Thyroid gland (tissue), 7 donors: ENCODE measurements around a stretch of chr4.

DNA sequence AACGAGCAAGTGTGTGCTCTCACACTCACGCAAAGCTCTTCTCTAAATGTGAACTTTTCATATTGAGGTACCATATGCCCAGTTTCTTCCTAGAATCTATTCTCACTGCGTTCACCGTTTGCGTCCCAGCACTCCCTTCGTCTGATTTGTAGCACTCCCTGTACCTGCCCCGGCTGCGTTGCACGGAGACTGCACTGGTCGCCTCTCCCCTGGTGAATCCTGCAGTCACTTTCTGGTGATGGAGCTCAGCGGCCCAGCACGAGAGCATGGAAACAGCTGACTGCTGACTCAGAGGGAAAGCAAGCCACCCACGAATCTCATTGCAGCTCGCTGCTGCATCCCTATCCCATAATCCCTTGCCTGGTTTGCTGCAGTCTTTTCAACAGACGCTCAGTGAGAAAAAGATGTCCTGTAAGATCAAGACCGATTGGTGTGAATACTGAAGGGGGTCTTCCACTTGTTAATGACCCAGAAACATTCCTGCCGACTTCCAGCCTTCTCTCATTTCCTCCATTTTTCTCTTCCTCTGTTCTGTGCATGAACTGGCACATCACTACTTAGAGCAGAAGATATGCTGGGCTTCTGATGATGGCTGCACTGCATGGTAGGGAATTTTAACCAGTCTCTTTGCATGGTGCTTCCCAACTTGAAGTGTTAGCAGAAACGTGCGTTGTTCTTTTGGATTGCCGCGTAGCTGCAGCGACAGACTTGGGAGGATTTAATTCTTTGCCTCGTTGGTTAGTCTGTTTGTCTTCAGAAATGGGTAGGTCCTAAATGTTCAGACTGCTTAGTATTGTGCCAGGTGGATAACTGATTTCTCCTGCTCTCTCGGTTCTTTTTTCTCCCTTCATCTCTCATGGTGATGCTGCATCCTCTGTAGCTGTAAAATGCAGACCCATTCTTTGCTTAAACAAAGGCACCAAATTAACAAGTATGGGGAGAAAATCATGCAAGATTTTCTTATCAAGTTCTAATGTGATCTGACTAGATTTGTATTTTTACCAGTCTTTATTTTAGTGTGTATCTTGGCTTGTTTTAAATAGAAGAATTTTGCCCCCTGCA, 53.1 kb downstream of the TRIM2 start:
- PRO-cap, 2 experiments: peak in 1 of 2 experiments; most common minus-strand start position 221 of the sequence (in 1)
- RAMPAGE, long total RNA, 5 experiments: no peak in any of the 5 experiments

DNA sequence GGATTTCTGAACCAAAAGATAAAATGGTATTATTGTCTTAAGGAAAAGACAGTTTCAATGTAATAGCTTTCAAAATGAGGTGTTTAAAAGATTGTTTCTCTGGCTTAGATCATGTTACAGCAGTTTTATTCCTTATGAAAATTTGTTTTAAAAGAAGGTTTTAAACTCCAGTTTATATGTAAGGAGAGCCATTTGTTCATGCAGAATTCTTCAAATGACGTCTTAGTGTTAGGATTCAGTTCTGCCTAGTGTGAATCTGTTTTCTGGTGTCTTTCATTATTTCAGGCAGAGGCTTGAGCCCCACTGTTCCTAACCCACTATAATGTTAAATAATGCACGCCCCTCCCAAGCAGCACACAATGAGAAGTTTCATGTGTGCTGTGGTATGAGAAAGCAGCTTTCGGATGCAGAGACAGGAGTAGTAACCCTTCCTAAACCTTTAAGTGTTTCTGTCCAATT, 54.4 kb downstream of the TRIM2 start:
- PRO-cap, 2 experiments: no peak in any of the 2 experiments
- RAMPAGE, long total RNA, 5 experiments: no peak in any of the 5 experiments

DNA sequence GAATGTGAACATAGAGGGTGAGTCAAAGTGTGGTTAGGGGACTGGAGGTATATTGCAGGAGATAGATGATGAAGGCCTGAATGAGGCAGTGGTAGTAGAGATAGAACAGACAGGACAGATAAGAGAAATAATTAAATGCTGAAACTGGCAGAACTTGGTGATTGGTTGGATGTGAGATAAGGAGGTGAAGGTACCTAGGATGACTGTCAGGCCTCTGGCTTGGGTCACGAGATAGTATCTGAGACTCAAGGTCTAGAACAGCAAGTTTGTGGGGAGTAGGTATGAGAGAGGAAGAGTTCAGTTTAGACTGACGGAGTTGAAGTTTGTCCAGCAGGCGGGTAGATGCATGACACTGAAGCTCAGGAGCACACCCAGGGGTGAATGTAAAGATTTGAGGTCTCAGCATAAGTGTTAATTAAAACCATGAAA, 3.6 kb downstream of the MND1 start:
- PRO-cap, 2 experiments: no peak in any of the 2 experiments
- RAMPAGE, long total RNA, 5 experiments: no peak in any of the 5 experiments

DNA sequence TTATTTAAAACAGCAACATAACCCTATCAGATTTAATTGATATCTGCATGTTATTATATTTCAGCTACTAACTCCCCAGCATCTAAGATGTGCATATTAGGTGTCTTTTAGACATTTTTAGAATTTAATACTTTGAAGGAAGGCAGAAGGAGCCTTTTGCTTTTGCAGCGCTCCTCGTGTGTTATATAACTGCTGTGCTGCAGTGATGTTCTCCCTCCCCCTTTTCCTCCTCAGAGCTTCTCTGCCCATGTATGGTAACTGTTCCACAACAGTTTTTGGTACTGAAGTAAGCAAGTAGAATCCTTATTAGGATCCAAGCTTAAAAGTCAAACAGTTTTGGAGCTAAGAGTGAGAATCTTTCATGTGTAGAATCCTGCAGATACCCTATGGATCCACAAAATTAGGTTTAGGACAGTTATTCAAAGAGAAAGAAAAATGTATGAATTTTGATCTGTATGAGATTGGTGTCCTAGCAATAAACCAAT, 37.0 kb upstream of the TMEM131L start:
- PRO-cap, 2 experiments: no peak in any of the 2 experiments
- RAMPAGE, long total RNA, 5 experiments: no peak in any of the 5 experiments

DNA sequence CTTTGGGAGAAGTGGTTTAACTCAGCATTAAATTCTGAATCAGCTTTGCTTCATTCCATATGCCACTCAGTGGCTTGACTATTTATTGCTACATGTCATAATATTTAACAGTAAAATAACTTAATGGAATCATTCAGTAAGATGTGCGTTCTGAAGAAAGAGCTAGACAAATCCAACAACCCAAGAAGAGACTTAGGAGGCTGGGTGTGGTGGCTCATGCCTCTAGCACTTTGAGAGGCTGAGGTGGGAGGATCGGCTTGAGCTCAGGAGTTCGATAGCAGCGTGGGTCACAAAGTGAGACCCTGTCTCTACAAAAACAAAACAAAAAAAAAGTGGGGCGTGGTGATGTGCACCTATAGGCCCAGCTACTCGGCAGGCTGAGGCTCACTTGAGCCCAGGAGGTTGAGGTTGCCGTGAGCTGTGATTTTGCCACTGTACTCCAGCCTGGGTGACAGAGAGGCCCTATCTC, 17.1 kb downstream of the TMEM131L start:
- PRO-cap, 2 experiments: no peak in any of the 2 experiments
- RAMPAGE, long total RNA, 5 experiments: no peak in any of the 5 experiments

GRCh38 chr4:153518668-153519586, 52.8 kb downstream of the TMEM131L start:
- PRO-cap, 2 experiments: no peak in any of the 2 experiments
- RAMPAGE, long total RNA, 5 experiments: no peak in any of the 5 experiments

DNA sequence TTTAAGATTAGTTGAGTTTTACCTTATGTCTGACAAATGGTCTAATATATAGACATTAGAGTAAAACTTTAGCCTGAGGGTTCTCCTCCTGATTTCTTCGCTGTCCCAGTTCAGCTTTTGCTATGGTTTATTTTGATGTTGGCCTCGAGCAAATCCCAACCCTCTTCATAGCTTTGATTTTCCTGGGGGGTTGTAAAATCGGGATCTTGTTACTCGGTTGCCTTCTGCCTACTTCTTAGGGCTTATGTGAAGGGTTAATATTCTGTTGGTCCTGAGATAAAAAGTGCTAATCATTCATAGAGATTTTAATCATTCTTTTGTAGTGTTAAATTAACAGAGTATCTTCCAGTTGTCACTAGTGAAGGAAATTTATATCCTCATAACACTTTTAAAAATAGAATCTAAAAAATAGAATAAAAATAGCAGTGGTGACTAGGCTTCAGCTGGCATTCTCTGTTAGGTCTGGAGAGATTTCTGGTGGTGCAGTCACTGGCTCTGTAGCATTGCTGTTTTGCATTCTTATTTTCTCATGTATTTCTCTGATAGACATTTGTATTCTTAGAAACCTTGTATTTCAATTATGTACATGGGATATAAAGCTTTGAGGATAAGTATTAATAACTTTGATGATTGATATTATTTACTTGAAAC, 87.5 kb downstream of the TMEM131L start:
- PRO-cap, 2 experiments: no peak in any of the 2 experiments
- RAMPAGE, long total RNA, 5 experiments: no peak in any of the 5 experiments

- PRO-cap, 2 experiments: no peak in any of the 2 experiments
- RAMPAGE, long total RNA, 5 experiments: no peak in any of the 5 experiments
Measured at GRCh38 chr4:153650924-153651383, 33.1 kb upstream of the TLR2 start.

- PRO-cap, 2 experiments: peak in 2 of 2 experiments; most common plus-strand start chr4:153684987 (in 1); most common minus-strand start chr4:153684925 (in 2)
- RAMPAGE, long total RNA, 5 experiments: no peak in any of the 5 experiments
Measured at GRCh38 chr4:153684503-153685167, 555 bp downstream of the TLR2 start.

DNA sequence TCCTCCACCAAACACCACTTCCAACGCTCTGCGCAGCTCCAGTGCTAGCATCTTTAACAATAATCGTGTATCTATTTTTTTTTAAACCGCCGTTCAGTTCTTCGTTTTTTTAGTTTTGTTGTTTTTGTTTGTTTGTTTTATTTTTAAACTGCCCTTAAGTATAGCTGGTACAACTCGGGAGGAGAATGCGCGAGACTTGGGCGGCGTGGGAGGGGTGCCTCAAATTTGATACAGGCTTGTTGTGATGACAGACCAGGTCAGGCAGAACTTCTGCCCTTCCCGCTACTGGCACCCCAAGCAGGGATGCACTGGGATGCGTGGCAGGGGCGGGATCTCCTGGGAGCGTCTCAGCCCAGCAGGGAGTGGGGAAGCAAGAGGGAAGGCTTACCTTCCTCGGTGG, 937 bp downstream of the SFRP2 start:
- PRO-cap, 2 experiments: no peak in any of the 2 experiments
- RAMPAGE, long total RNA, 5 experiments: no peak in any of the 5 experiments

DNA sequence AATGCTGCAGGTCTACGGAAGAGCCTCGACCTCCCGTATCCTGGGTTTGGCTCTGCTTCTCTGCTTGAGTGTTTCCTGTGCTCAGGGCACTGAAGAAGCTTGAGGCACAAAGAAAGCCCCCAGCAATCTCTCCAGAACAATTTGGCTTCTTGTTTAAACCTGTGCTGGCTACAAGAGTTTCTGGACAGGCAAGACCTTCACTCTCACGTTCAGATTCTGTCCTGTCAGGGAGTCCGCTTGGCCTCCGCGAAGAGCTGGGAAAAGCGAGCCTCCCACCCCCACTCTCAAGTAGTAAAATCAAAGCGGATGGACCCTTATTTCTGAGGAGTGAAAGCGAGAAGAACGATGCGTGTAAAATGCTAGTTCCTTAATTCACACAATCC, 2.9 kb upstream of the SFRP2 start:
- PRO-cap, 2 experiments: no peak in any of the 2 experiments
- RAMPAGE, long total RNA, 5 experiments: no peak in any of the 5 experiments

DNA sequence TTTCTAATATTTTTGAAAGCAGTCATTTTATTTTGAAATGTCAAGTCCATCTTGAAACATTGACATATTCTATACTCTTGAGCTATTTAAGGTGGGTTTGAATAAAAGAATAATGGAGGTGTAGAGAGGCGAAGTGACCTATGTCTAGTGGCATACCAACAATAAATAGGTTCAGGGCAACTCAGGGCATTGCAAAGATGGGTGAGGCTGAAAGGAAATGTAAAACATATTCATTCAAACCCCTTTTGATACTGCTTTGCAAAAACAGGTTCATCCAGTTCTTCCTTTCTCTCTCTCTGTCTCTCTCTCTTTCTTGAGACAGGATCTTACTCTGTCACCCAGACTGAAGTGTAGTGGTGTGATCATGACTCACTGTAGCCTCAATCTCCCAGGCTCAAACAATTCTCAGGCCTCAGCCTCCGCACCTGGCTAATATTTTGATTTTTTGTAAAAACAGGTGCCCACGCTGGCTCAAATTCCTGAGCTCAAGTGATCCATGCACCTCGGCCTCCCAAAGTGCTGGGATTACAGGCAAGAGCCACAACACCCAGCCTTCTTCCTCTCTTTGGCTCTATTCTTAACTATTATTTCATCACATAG, 15.5 kb upstream of the DCHS2 start:
- PRO-cap, 2 experiments: peak in 2 of 2 experiments; most common plus-strand start position 514 of the sequence (in 1); most common minus-strand start position 298 of the sequence (in 1)
- RAMPAGE, long total RNA, 5 experiments: no peak in any of the 5 experiments

DNA sequence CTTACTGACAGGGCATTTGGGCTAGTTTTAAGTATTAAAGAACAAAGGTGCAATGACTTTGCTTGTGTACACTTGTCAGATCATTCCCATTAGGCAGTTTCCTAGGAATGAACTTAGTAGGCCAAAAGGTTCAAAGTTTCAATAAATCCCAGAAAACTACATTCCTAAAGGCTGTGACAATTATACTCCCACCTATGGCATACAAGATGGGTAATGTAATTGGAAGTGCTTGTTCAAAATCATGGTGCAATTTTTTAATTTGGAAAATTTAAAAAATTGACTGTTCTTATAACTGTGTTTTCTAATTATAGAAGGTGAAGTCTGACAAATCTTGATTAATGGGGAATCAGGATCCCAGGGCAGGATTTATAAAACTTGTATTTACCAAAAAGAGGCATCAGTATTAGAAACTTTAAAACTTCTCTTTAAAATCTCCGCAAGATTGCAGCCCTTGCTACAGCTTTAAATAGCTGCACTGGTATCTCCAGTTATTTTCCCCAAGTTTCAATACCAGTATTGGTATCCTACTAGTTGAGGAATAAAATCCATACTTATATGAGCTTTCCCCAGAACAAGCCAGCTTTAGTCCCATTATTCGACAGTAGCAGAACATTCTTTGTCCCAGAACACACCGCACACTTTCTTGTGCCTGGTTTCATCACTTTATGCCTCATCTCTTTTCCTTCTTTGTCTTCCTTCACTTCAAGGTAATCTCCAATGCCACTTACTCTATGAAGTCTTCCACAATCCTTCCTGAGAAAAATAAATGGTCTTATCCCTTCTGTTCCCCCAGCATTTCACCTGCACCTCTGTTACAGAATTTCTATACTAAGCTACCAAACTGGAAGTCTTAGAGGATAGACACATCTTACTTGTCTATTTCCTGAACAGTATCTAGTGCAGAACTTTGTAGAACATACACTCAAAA, 14.6 kb downstream of the PLRG1 start:
- PRO-cap, 2 experiments: no peak in any of the 2 experiments
- RAMPAGE, long total RNA, 5 experiments: no peak in any of the 5 experiments

GRCh38 chr4:154549583-154550260, 478 bp downstream of the PLRG1 start:
- PRO-cap, 2 experiments: no peak in any of the 2 experiments
- RAMPAGE, long total RNA, 5 experiments: no peak in any of the 5 experiments

GRCh38 chr4:154602702-154603112, 9.7 kb downstream of the FGG start:
- PRO-cap, 2 experiments: no peak in any of the 2 experiments
- RAMPAGE, long total RNA, 5 experiments: no peak in any of the 5 experiments

DNA sequence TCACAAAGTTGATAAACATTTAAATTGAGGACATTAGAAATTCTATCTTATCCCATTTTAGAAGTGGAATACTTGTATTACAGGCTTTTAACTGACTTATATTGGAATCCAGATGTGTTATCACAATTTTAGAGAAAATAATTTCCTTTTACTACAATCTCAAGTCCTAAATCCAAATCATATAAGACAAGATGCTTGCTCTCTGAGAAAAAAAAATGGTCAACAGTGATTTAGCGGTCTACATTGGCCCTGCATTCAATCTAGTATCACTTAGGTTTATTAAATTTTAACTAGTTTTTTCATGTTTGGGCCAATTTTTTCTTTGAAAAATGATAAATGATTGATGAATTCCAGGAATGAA, 2.7 kb upstream of the FGG start:
- PRO-cap, 2 experiments: no peak in any of the 2 experiments
- RAMPAGE, long total RNA, 5 experiments: no peak in any of the 5 experiments

- PRO-cap, 2 experiments: no peak in any of the 2 experiments
- RAMPAGE, long total RNA, 5 experiments: no peak in any of the 5 experiments
Measured at GRCh38 chr4:155107080-155107545, 101.3 kb upstream of the NPY2R start.

GRCh38 chr4:156837501-156837887, 134.1 kb downstream of the PDGFC start:
- PRO-cap, 2 experiments: no peak in any of the 2 experiments
- RAMPAGE, long total RNA, 5 experiments: no peak in any of the 5 experiments

- PRO-cap, 2 experiments: no peak in any of the 2 experiments
- RAMPAGE, long total RNA, 5 experiments: no peak in any of the 5 experiments
Measured at GRCh38 chr4:156944462-156945276, 26.9 kb downstream of the PDGFC start.

DNA sequence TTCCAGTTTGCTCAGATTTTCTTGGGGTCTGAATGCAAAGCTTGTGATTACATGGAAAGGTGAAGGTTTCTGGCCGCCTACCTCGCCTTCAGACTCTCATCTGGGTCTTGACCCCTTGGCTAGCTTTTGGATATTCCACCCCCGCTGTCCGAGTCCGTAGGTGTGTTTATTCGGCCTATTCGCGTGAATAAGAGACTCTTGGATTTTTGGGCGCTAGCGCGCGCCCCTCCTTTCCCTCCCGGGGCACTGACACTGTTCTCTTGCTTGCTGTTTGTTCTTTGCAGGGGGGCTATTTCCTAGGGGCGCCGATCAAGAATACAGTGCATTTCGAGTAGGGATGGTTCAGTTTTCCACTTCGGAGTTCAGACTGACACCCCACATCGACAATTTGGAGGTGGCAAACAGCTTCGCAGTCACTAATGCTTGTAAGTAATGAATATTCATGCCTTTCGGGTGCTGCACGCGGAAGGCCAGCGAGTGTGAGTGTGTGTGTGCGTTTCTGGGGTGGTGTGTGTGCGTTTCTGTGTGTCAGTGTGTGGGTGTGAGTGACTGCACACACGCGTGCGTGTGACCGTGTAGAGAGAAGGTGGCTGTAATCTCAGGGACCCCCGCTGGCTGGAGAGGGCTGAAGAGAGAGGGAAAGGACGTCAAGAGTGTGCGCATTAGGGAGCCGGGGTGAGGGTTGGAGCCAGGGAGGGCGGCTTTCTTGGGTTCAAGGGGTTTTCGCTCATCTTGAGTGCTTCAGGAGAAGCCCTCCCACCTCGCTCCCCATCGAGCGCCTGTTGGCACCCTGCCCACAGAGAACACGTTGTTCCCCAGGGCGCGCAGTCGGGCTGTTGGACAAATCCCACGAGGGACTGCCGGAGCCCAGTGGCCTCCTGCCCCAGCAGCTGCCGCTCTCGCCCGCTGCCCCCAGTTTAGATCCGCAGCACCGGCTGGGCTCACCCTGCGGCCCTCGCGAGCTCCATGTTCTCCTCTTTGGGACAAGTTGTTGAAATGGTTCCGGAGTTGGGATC, 1.2 kb downstream of the GRIA2 start:
- PRO-cap, 2 experiments: no peak in any of the 2 experiments
- RAMPAGE, long total RNA, 5 experiments: no peak in any of the 5 experiments